A375 (cell line): ENCODE measurements around a stretch of chr10.

DNA sequence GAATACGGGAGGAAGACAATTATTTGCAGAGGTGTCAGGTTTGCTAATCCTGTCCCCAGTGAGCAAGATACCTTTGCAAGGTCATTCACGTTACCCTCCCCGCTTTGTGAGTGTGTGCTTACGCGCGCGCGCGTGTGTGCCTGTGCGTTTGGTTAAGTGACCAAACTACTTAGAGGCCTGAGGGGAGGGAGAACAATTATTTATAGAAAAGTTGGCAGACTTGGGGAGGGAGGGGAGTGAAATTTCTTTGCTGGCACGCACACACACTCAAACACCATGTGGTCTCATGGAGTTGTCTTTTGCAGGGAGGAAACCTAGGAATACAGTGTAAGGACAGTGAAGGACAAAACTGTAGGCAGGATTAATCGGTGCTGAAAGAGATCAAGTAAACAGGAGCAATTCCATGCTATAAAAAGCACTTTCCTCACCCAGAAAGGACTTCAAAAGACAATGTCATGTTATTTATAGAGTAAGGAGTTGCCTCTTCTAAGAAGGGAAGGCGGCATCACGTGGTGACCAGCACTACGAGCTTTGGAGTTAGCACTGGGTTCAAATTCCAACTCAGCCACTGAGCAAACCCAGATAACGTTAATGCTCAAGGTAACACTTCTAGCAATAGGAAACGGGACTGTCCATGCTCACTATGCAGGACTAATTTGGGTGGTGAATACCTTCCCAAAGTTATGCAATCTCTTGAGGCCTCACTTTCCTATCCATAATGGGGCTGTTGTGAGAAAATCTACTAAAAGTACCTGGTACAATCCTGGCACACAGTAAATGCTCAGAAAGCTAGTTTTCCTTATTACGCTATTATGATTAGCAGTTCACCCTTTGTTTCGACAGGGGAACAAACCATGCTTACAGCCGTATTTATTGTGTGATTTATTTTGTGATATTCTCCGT, 629 bp upstream of the PANK1 start:
- RAMPAGE, long total RNA = no peak

DNA sequence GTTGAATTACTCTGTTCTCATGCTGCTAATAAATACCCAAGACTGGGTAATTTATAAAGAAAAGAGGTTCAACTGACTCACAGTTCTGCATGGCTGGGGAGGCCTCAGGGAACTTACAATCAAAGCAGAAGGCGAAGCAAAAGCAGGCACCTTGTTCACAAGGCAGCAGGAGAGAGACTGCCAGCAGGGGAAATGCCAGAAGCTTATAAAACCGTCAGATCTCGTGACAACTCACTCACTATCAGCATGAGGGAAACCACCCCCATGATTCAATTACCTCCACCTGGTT, 191.6 kb downstream of the HTR7 start:
- RAMPAGE, long total RNA = no peak

DNA sequence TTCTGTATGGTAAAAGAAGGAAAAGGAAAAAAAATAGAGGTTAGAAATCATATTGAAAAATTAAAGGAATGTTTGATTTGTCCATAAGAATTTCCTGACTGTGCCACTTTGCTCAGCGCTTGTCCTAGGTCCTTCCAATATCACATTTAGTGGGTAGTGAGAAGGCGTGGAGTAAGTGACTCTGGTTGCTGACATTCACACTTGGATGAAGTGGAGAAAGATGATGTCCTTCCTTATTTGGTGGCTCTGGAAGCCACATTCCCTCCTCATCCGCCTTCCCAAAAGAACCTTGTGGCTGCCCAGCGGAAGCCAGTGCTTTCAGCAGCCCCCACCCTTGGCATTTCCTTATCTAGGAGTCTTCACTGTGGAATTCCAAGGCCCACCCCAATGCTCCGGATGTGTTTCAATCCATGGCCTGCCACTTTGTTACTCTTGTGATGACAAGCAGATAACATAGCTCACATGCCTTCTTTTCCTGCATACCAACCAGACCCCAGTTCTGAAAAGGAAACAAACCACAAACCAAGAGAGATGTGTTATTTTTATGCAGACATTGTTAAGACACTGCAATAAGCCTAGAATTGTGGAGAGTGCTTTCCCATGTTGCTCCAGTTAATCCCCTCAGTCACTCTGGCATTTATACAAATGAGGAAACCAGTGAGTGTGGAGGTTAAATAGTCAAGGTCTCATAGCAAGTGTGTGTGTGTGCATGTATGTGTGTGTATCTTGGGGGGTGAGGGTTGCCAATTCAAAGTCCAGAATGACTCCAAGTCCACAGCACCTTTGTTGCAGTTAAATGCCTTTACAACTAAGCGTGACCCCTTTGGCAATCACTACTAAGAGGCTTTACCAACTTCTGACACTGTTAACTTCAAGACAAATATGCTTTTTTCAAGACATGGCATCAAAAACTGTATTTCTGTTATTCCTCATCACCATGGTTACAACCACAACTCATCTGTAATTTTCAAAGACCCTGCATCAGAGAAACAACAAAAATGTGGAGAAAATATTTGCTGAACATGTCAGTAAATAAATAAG, 10.3 kb upstream of the ANKRD1 start:
- RAMPAGE, long total RNA = no peak

- RAMPAGE, long total RNA = no peak
These were observed 27.0 kb upstream of the PCGF5 start for GRCh38 chr10:91193542-91193821.

DNA sequence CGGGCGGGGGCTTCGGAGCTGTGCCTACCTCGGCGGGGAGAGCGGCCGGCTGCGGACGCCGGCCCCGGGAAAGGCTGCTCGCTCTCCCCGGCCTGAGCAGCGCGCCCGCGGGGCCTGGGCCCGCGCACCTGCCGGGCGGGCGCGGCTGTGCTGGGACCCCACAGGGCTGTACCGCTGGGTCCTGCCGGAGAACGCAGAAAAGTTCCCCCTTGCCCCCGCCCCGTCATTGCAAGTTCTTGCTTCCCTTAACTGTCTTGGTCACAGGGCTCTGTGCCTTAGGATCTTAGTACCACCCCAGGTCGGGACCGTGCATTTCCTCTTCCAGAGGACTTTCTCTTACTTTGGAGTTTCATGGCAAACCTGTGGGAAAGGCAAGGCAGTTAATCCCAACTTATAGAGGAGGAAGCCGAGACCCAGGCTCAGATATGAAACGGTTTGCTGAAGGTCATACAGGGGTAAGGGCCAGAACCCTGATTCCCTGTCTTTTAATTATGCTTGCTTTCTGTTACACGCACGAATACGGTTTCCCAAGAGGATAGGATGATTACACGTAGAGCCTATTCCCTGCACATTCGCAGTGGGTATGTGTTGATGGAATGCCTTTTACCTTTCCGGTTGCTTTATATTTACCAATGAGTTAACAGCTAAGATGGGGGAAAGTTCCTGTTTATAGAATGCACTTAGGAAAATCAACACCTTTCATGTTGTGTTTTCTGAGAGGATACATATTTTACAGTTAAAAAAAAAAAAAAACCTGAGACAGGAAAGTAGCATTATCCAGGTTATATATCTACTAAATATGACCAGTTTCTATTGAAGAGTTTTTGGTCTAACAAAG, 742 bp downstream of the PCGF5 start:
- RAMPAGE, long total RNA = no peak

GRCh38 chr10:91849245-91849759, 51.1 kb downstream of the TNKS2 start:
- RAMPAGE, long total RNA = no peak

DNA sequence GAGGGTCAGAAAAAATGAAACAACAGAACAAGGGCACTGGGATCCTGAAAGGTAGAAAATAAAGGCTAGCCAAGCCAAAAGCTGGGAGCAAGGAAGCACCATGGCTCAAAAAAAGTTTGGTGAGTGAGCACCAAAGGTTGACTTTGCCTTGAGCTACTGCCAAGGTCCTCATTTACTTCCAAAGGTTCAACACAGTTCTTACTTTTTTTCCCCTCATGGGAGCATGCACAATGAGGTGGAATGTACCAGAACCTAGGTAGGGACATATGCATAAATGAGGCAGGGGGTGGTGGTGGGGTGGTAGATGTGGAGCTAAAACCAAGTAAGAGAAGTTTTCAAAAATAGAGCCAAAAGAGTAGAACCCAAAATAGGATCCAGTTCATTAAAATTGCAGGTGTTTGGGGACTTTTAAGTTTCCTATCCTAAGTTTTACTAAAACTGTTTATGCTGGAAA, 182.7 kb downstream of the CPEB3 start:
- RAMPAGE, long total RNA = no peak

DNA sequence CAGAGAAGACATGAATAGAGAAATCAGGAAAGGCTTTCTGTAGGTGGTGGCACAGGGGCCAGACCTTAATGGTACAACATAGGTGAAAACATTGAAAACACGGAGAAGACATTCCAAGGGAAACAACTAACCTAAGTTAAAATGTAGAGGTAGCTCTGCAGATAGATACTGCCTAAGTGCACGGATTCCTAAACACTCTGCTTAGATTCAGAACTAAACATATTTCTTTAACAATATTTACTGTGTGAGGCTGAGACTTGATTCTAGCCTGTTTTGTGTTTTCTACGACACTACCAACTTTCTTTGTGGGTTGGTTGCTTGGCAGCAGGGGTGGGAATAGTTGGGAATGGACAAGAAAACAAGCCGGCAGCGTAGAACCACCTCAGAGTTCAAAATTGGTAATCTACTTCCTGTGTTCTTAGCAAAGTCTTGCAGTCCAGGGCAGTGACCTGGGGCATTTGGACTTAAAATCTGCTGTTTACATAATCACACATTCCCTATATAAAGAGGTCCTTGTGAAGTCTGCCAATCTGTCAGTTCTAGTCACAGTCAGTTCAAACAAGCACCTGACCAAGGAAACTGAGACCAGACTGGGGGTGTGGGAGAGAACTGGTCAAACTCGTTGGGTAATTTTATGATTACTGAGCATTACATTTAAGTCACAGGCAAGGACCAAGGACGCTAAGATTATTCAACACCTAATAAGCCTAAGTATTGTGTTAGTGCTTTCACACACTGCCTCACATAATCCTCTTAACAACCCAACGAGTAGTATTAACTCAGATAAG, 168.0 kb downstream of the CPEB3 start:
- RAMPAGE, long total RNA = no peak

DNA sequence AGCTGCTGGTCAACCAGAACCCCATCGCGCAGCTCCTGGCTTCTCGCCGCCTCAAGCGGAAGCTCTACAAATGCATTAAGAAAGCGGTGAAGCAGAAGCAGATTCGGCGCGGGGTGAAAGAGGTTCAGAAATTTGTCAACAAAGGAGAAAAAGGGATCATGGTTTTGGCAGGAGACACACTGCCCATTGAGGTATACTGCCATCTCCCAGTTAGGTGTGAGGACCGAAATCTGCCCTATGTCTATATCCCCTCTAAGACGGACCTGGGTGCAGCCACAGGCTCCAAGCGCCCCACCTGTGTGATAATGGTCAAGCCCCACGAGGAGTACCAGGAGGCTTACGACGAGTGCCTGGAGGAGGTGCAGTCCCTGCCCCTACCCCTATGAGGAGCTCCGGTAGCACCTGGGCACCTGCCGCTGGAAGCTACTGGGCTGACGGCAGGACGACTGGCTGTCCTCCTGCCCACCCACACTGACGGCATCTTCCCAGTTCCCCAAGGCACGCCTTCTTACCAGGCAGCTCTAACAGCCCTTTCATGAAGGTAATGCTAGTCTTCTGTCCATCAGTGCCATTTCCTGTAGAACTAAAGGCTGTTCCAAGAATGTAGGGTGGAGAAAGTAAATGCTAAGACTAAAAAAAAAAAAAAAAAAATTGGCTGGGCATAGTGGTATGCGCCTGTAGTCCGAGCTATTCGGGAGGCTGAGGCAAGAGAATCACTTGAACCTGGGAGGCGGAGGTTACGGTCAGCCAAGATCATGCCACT, 74.3 kb downstream of the CPEB3 start:
- RAMPAGE, long total RNA = no peak

DNA sequence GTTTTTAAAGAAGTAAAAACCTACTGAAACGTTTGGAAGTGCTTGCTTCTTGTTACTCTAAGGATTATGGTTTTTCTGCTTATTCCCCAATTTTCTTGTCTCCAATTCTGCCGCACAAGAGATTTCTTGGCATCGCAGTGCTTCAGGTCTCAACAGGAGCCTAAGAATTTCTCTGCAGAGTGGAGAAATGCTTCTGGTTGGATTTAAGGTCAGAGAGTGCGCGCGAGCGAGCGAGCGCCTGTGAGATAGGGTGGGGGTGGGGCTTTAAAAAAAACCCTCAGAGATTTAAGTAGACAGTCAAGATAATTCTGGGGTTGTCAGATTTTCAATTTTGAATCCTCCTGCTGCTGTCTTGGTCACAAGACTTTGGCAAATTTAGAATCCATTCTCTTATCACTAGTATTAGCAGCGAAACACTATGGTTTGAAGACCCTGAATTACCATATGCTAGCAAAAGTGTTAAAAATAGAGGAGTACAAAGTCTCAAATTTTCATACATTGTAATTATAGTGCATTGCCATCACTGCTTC, 49.7 kb downstream of the CPEB3 start:
- RAMPAGE, long total RNA = no peak

- RAMPAGE, long total RNA = no peak
These were observed 20.0 kb downstream of the MARCHF5 start for GRCh38 chr10:92310919-92311445.

DNA sequence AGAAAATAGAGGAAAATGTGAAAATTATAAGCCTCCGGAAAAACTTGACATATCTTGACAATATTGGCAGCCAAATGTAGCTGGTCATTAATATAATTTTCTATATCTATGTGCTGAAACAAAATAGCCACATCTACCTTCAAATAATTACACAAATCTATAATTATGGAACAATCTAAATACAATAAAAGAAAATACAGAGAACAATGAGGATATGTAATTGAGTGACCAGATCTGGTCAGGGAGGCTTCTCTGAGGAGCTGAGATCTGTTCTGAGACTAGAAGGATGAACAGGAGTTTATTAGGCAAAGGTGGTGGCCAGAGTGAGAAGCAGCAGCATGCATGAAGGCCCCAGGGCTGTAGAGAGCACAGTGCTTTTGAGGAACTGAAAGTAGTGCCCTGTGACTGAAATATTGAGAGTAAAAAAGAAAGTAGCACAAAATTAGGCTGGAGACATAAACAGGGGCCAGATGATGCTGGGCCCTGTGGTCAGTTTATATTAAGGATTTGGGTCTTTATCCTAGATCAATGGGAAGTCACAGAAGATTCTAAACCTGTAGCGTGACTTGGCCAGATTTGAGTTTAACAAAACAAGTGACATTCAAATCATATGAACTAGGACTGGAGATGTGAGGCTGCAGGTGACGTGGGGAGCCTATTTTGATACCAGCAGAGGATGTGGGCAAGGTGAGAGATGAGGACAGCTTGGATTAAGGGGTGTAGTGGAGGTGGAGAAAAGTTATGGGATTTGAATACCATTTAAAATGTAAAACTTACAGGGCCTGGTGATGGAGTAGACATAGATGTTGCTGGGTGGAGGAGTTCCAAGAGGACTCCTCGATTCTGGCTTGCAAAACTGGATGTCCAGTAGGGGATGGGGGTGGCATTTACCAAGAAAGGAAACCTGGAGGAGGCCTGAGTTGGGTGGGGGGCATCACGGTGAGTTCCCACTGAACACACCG, 52.6 kb downstream of the HHEX start:
- RAMPAGE, long total RNA = no peak

DNA sequence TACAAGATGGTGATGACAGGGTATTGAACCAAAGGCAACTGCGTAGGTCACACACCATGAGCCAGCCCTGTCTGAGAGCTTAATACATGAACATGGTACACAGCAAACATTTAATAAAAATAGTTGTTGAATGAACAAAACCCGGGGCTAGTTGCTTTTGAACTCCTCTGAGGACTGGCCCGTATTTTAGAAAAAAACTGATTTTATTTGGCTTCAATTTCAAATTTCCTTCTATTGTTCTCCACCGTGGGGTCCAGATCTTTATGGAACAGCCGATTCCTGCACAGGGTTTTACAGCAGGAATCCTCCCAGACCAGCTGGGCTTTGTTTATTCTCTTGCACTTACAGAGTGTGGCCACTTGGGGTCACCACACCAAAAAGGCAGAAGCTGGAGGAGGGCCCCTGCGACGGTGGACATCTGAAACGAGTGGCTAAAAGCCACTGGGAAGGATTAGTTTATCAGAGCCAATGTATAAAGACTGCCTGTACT, 5.4 kb upstream of the EXOC6 start:
- RAMPAGE, long total RNA = no peak

- RAMPAGE, long total RNA = no peak
These were observed 1.3 kb downstream of the EXOC6 start for GRCh38 chr10:92849715-92849978.

DNA sequence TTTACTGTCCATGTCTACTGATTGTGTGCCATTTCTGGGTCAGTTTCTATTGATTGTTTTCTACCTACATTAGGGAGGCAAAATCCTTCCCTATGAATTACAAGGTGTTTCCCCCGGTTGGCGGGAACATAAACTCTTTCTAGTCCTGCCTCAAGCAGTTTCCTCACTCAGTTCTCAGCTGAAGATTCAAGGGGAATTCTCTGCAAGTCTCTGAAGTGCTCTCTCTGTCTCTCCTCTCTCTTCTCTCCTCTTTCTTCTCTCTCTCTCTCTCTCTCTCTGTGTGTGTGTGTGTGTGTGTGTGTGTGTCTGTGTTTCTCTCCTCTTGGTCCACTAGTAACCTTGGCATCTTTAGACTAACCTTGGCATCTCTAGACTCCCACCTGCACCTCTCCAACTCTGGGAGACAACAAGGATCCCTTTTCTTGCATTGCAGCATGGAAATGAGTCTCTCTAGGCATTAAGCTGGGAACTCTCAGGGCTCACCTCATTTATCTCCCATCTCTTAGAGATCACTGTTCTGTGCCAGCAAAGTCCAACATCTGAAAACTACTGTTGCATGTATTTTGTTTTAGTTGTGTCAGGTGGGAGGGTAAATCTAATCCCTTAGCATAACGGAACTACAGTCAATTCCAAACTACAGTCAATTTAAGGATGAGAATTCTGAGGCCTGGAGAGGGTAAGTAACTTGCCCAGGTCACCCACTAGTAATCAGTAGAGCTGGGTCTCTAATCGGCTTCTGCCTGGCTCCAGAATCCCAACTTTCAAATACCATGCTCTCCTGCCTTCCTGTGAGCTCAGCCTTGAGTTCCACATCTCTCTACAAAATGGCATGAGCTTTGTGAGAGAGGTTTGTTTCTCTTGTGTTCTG, 38.7 kb downstream of the MYOF start:
- RAMPAGE, long total RNA = no peak

GRCh38 chr10:93461477-93462149, 20.5 kb downstream of the MYOF start:
- RAMPAGE, long total RNA = no peak

DNA sequence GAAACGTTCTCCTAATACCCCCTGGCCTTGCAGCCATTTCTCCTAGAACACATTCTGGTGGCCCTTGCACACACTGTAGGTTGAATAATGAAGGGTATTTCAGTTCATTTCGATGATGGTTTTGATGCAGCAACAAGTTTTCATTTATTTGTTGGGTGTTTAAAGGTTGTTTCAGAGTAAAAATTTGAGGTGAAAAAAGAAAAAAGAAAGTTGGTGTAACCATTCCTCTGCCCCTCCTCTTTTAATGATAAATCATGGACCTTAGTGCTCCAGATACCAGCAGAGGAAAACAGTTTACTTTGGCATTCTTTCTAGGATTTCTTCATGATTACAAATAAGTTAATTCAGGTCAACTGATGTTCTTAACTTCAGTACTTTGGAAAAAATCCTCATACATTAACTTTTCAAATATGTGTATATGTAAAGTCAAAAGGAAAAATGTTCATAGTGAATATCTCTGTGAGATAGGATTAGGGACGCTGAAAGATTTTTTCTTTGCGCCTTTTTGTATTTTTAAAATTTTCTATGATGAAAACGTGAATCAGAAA, 2.0 kb upstream of the RBP4 start:
- RAMPAGE, long total RNA = no peak

- RAMPAGE, long total RNA = no peak
These were observed 48.0 kb upstream of the SLC35G1 start for GRCh38 chr10:93845766-93846171.

DNA sequence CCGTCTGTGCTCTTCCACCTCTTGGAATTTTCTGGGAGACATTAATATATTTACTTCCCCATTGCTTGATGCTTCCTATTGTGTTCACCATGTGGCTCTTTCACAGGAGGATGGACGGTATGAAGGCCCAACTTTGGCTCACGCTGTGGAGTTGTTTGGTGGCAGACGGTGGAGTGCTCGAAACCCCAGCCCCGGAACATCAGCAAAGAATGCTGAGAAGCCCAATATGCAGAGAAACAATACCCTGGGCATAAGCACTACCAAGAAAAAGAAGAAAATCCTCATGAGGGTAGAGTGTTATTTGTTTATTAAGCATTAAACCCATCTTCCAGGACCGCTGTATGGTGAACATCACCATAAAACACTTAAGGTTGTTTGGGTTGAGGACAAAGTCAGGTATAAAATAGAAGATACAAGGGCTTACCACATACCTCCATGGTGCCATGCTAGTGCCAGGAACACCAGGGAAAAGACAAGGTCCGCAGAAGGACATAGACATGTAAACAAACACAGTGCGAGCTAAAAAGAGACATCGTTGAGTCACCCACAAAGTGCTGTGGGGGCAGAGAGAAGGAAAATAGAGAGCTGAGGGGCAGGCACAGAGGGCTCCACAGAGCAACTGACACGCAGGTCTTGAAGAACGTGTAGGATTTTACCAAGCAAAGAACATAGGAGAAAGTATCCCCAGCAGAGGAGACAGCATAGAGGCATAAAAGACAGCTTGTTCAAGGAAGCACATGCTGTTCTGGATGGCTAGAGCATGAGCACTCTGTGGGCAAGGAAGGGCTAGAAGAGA, 110.3 kb downstream of the NOC3L start:
- RAMPAGE, long total RNA = no peak

DNA sequence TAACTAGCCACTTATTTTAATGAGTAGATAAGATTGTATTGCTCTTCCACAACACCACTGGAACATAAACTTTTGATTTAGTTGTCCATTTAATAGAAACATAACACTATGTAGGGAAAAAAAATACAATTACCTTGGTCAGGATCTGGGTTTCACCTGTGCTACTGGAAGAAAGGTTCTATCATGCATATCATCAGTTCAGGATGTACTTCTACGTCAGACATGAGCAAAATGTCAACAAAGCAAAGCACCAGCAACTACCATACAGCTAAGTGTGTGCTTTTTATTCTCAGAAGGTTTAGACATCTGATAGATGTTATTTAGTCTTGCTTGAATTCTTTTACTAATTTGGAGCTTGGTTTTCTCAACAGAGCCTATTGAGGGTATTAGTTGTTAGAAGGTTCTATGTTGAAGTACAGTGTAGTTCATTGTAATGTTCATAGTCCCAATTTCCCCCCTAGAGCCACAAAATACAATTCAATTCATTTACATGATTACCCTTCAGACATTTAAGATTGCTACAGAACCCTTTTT, 13.7 kb downstream of the TBC1D12 start:
- RAMPAGE, long total RNA = no peak